ENCODE measurements around the genes ANKRD13B and SLC6A4.

DNA sequence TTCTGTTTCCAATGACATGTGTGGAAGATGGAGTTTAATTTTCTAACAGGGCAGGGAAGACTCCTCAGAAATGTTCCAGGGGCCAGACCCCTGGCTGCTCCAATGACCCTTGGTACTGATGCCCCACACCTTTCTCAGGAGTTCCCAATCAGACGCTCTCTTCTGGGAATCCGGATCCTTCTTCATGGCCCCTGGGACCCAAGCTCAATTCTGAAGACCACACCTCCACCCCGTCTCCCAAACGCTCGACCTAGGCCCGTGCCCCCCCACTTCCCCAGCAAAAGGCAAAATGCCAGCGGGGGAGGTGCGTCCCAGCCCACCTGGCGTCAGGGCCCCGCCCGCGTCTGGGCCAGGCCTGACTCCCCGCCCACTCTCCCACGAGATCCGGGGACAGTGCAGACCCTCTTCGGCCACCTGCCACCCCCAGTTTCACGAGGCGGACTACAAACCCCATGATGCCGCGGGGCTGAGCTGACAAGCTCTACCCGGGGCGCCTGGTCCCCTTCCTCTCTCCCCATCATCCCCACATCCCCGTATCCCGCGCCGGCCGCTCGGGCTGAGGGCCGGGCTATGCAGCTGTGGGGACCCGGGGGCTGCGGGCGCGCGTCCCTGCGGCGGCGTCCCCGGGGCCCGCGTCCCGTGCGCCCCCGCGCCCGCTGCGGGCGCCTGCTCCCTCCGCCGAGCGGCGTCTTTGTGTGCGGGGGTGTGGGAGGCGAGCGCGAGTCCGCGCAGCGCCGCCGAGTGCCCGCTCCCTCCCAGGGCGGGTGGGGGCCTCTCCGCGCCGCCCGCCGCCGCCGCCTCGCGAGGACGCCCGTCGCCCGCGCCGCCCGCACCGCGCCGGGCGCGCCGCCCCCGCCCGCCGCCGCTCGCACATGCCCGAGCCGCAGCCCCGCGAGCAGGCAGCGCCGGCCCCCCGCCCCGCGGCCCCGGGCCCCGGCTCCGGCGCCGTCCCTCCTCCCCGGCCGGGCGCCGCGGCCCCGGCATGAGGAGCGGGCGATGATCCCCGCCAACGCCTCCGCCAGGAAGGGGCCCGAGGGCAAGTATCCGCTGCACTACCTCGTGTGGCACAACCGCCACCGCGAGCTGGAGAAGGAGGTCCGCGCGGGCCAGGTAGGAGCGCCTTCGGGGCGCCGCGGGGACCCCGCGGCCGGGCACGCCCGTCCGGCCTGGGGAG, at the start of gene ANKRD13B:
Gene ANKRD13B (plus strand): TSS at position 507 of the 1,174 bp plus-strand sequence.
- PRO-cap, 2 experiments, result no peak in any of the 2 experiments

- PRO-cap, 2 experiments, result no peak in any of the 2 experiments
Observed at GRCh38 chr17:29639191-29640091, 16.7 kb upstream of the CORO6 start.

DNA sequence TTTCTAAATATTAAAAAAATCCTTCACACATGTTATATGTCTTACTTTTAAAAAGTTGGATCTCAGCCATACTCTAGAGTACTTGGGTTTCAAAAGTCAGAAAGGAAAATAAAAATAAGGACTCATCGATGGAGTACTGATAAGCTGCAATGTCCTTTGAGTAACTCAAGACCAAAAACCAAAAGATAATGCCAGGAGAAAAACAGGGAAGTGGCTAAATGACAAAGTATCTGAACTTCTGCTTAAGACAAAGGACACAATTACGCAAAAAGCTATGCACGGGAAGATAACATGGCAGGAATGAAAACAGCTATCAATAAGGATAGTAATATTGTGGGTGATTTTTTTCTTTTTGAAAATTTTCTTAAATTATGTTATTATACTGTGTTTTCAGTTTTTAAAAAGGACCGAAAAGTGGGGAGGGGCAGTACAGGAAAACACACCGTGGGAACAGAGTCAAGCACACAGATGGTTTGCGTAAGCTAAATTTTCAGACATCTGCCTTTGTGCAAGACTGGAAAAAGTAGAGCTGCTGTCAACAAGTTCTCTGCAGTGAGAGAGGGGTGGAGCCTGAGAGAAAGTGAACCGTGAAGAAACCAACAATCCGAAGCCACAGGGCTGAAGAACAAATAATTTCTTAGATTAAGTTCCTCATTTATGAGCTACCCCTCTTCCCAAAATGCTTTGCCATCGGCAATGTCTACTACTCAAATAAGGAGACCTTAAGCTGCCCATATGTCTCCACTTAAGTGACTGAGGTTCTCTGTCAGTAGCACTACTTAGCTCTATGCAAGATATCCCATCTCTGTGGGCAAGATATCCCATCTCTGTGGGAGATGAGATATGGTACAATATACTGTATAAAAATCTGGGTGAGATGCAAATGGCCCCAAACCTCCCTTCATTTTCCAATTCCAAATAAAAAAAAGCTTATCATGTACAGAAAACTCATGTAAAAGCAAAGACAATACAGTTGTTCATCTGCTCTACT, 99.9 kb upstream of the CORO6 start:
- PRO-cap, 2 experiments, result peak in 1 of 2 experiments; most common plus-strand start position 511 of the sequence (in 1); most common minus-strand start position 458 of the sequence (in 1)

GRCh38 chr17:29842944-29843302, 87.1 kb downstream of the SSH2 start:
- PRO-cap, 2 experiments, result no peak in any of the 2 experiments

DNA sequence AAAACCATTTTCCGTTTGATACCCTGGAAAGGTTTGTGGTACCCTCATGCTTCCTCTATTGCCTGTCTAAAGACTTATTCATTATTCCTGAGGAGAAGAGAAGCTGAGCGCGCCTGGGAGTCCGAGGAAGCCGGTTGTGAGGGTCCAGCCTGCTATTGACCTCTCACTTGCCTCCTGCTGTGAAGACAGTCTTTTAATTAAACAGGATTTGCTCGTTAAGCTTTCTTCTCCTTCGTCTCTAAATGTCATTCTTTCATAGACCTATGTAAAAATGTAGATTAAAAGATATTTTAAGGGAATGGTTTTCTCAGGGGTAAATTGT, 678 bp upstream of the SSH2 start:
- PRO-cap, 2 experiments, result peak in 1 of 2 experiments; most common plus-strand start position 98 of the sequence (in 1)

DNA sequence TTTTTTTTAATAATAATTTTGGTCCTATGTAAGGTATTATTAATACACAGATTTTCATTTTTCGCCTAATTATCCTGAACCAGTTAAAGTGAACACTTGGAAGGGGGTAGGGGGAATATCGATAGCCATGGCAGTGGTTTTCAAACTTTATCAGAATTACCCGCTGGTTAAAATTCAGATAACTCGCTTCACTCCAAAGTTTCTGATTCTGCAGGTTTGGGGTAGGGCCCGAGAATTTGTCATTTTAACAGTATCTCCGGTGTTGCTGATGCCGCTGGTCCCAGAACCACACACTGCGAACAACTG, 355 bp upstream of the NSRP1 start:
- PRO-cap, 2 experiments, result no peak in any of the 2 experiments

GRCh38 chr17:30235190-30236303, at the start of gene SLC6A4:
Gene SLC6A4 (minus strand): TSS chr17:30235697.
- PRO-cap, 2 experiments, result no peak in any of the 2 experiments

- PRO-cap, 2 experiments, result no peak in any of the 2 experiments
Observed at GRCh38 chr17:30336766-30337105, 2.9 kb upstream of the TMIGD1 start.

DNA sequence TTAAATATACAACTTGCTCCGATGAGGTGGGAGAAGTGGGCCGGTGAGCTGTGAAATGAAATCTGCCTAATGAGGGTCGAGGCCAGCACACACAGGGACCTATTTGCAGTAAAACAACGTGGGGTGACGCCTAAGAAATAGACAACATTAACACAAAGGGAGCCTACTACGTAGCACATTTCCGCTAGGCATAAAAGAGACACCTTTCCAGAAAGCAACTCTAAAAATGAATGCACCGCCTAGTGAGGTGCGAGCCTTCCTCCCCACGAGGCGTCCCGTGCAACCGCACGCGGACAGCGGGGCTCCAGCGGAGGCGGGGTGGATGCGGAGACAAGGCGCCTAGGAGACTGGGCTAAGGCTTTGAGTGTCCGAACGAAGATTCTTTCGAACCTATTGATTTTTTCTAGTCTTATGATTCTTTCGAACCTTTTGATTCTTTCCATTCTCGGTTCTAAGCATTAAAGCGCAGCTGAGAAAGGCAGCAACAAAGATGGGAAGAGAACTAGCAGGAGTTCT, 559 bp upstream of the CPD start:
- PRO-cap, 2 experiments, result peak in 2 of 2 experiments; most common plus-strand start position 307 of the sequence (in 2); most common minus-strand start position 64 of the sequence (in 1)

GRCh38 chr17:30380019-30380579, 1.4 kb downstream of the CPD start:
- PRO-cap, 2 experiments, result no peak in any of the 2 experiments

DNA sequence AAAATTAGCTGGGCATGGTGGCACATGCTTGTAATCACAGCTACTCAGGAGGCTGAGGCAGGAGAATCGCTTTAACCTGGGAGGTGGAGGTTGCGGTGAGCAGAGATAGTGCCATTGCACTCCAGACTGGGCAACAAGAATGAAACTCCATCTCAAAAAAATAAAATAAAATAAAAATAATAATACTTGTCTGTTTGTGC, 24.1 kb downstream of the CPD start:
- PRO-cap, 2 experiments, result peak in 1 of 2 experiments; most common plus-strand start position 77 of the sequence (in 1)

DNA sequence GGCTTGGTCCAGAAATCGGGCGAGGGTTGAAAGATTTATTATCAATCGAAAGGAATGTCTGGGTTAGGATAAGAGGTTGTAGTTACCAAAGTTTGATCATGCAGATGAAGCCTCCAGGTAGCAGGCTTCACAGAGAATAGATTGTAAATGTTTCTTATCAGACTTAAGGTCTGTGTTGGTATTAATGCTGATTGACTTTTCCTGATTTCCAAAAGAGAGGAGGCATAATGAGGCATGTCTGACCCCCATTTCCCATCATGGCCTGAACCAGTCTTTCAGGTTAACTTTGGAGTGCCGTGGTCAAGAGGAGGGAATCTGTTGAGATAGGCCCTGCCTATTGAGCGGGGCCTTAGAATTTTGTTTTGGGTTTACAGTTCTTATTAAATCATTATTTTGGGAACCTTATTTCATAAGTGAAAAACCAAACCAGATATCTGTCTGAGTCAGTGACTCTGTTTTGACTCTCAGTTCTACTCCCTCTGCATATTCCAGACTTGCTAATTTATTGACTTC, 45.5 kb downstream of the CPD start:
- PRO-cap, 2 experiments, result no peak in any of the 2 experiments

- PRO-cap, 2 experiments, result no peak in any of the 2 experiments
Observed at GRCh38 chr17:30437040-30437569, 40.1 kb upstream of the GOSR1 start.

GRCh38 chr17:30476613-30477071, 566 bp upstream of the GOSR1 start:
- PRO-cap, 2 experiments, result no peak in any of the 2 experiments

DNA sequence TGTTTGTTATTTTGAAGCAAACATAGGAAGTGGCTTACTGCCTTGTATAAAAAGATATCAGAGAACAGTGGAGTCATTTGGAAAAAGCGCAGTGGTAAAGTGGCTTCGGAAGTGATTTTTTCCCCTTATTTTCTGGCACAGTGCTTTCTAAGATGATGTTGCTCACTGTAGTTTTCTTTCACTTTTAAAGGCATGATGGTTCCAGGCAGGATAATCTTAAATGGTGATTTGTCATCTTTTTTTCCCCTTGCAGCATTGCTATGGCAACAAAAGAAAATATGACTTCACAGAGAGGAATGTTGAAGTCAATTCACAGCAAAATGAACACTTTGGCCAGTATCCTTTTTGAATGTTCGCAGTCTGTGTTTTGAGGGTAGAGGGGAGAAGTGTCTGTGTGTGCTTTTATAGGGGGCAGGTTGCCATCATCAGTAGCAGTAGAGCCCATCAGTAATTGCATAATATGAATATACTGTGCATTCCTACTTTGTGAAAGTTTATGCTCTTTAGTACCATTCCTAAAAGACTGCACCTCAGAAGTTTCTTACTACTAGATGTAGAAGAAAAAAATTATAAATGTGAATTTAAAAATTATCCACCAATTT, 42.6 kb downstream of the GOSR1 start:
- PRO-cap, 2 experiments, result no peak in any of the 2 experiments

- PRO-cap, 2 experiments, result no peak in any of the 2 experiments
Observed at GRCh38 chr17:30706104-30706383, 118.4 kb downstream of the CRLF3 start.

DNA sequence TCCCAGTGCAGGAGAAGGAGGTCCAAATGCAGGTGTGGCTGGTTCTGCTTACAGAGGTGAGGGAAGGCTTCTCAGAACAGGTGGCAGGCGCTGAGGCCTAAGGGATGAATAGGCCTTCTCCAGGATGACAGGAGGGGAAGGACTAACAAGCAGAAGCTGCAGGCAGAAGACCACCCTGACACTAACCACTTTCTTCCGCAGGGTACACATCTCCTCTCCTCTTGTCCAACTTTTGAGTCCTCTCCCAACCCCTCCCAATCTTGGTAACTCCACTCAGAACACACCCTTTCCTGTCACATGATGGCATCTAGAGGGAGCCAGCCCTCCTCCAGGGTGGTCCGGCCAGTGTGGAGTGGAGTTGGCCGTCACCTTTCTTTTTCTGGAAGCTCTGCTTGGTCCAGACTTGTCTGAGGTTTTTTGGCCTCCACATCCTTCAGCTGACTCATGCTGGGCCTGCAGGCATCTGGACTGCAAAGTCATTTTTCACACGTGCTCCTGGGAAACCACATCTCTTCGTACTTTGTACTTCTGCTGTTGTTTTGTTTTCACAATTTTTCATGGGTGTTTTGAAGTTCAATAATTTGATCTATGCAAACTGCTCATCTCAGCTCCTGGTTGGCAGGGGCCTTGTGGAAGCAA, 42.7 kb upstream of the NF1 start:
- PRO-cap, 2 experiments, result no peak in any of the 2 experiments

DNA sequence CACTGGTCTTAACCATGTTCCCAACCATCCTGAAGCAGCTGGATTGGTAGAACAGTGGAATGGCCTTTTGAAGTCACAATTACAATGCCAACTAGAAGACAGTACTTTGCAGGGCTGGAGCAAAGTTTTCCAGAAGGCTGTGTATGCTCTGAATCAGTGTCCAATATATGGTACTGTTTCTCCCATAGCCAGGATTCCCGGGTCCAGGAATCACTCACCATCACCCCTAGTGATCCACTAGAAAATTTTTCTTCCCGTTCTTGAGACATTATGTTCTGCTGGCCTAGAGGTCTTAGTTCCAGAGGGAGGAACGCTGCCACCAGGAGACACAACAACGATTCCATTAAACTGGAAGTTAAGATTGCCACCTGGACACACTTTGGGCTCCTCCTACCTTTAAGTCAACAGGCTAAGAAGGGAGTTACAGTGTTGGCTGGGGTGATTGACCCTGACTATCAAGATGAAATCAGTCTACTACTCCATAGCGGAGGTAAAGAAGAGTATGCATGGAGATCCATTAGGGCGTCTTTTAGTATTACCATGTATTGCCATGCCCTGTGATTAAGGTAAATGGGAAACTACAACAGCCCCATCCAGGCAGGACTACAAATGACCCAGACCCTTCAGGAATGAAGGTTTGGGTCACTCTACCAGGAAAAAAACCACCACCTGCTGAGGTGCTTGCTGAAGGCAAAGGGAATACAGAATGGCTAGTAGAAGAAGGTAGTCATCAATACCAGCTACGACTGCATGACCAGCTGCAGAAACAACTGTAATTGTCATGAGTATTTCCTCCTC, 92.9 kb downstream of the NF1 start:
- PRO-cap, 2 experiments, result no peak in any of the 2 experiments

DNA sequence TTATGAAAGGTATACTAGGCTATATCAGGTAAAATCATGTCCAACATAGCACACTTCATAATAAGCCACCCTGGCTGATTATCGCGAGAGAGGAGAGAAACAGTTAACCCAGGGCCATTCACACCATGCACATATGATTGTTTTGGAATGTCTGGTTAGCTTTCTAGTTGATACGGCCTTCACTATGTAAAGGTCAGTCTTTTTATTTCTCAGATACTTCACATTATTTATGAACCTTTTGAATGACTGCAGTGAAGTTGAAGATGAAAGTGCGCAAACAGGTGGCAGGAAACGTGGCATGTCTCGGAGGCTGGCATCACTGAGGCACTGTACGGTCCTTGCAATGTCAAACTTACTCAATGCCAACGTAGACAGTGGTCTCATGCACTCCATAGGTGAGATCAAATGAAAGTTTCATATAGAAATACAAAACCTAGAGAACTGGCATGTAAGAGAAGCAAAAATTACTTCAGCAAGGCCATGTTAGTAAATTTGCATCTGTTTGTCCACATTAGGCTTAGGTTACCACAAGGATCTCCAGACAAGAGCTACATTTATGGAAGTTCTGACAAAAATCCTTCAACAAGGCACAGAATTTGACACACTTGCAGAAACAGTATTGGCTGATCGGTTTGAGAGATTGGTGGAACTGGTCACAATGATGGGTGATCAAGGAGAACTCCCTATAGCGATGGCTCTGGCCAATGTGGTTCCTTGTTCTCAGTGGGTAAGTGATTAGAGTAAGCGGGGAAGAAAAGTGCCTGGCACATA, 64.4 kb downstream of the OMG start:
- PRO-cap, 2 experiments, result no peak in any of the 2 experiments

DNA sequence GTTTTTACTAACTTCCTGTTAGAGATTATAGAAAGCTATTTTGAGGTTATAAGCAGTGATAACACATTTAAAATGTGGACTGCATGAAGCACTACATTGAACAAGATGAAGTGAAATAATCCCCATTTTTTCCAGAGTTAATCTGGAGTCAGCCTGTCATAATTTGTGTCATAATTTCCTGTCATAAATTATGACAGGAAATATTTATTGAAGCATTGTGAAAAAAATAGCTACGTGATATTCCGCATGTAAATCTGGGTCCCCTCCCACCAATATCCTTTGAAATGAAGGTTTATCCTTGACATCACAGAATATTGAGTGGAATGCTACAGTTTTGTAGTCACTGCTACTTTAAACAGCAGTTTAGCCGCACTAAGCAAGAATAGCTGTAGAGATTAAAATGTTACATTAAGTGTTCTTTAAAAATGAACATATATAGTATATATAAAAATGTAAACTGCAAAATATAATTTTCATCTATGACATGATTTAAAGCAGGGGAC, 40.0 kb downstream of the OMG start:
- PRO-cap, 2 experiments, result no peak in any of the 2 experiments